ENCODE measurements around the genes RAB33A and PABIR3.

GRCh38 chrX:125154767-125155200 lies 164.9 kb upstream of the TEX13C start:
- PRO-cap, result no peak
- RAMPAGE, long total RNA, 2 experiments, result no peak in any of the 2 experiments

DNA sequence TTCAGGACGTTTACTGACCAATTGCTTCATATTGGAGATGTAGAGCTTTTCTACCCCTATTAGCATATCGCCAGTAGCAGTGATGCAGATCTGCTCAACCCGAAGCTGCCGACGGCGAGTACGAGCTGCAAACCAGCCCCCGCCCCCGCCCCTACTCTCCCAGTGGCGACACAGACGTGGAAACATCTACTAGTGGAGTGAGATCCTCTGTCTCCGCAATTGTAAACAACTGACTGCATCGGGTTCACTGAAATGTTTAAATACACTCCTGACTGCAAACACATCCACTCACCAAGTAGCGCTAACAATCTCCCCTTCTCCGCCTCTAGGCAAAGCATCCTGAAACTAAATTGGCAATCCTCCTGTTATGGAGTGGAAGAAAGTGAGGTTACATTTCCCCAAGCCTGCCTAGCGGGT lies 117.2 kb upstream of the TEX13C start:
- PRO-cap, result no peak
- RAMPAGE, long total RNA, 2 experiments, result no peak in any of the 2 experiments

DNA sequence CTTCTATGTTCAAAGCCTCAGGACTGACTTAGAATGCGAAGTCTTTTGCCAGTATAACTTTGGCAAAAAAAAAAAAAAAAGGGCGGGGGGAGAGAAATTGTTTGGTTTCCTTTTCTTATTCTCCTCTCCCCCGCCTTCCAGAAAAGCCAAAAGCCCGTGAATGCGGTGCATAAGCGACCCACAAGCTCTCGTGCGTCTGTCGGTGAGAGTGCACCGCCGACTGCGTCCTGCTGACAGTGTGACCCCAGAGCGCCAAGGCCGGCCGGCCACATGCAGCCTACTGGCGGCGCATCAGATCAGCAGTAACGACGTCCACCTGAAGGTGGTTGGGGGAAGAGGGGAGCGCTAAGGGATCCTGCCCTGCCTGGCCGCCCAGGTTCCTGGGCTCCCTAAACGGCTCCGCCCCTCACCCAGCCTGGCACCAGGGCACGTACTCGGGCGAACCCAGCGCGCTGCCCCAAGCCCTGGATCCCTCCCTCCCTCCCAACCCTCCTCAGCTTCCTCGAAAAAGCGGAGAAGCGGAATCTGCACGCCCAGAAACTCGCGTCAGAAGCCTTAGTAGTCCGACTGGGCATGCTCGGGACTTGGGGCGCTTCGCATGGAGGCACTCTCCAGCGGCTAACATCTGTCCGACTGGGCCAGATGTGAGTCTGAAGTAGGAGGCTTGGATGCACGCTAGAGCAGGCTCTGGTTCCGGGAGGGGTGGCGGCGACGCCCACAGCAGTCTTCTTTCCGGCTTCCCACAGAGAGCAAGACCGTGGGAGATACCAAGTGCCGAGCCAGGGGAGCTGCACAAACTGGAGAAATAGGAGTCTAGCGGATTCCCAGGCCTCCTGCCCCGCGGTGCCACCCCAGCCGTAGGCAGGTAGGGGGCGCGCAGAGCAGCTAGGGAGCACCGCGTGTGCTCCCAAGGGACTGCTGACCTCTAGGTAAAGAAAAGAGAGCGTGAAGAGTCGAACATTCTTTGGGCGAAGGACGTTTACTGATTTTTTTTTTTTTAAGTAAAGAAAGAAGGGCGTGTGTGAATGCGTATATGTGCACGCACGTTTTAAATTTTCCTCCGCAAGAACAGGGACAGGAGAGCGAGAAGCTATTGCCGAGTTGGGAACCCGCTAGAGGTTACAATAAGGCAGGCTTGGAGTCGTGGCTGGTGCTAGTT lies 114.4 kb upstream of the TEX13C start:
- PRO-cap, result unidirectional peak, minus-strand start at position 391 of the sequence
- RAMPAGE, long total RNA, 2 experiments, result no peak in any of the 2 experiments

DNA sequence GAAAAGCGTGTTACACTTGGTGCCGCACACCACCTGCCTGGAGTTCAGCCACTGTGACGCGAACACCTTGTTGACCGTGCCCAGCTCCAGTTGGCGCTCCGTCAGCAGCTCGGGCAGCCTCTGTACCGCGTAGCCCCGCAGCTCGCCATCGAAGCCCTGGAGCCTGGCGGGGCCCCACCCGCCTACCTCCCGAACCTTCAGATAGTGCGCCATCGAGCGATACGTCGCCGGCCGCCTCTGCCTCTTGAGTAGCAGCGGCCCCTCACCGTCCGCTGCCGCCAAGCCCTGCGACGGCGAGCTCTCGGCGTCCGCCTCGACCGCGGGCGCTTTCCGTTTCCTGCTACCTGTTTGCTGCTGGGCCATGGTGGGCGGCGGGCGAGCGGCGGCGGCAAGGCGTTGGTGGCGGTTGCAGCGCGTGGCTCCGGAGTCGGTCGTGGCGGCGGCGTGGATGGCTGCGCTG lies 338 bp downstream of the DCAF12L1 start:
- PRO-cap, result no peak
- RAMPAGE, long total RNA, 2 experiments, result no peak in any of the 2 experiments

DNA sequence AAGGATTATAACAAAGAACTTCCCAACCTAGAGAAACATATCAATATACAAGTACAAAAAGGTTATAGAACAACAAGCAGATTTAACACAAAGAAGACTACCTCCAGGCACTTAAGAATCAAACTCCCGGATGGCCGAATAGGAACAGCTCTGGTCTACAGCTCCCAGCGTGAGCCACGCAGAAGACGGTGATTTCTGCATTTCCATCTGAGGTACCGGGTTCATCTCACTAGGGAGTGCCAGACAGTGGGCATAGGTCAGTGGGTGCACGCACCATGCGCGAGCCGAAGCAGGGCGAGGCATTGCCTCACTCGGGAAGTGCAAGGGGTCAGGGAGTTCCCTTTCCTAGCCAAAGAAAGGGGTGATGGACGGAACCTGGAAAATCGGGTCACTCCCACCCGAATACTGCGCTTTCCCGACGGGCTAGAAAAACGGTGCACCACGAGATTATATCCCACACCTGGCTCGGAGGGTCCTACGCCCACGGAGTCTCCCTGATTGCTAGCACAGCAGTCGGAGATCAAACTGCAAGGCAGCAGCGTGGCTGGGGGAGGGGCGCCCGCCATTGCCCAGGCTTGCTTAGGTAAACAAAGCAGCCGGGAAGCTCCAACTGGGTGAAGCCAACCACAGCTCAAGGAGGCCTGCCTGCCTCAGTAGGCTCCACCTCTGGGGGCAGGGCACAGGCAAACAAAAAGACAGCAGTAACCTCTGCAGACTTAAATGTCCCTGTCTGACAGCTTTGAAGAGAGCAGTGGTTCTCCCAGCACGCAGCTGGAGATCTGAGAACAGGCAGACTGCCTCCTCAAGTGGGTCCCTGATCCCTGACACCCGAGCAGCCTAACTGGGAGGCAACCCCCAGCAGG lies 186.1 kb downstream of the SMARCA1 start:
- PRO-cap, result no peak
- RAMPAGE, long total RNA, 2 experiments, result no peak in any of the 2 experiments

DNA sequence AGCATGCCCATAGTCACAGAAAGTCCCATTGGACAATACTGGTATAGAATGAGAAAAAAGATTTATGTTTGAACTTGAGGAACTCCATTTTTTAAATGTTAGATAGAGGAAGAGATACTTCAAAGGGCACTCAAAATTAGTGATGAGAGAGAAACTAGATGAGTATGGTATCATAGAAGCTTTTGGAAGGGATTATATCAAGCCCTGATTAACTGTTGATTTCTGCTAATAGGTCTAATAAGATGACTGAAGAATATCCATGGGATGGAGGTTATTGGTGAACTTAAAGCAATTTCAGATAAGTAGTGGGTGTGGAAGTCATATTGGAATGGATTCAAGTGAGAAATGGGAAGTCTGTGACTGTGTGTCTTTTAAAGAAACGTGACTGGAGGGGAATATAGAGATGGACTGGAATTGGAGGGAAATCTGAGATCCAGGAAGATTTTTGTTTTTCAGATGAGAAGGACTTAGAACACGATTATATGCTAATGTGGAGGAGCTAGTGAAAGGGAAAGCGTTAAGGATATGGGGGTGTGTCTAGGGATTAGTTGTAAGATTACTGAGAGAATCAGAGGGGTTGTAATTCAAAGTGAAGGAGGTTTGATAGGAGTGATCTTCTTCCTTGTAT lies 13.1 kb downstream of the OCRL start:
- PRO-cap, result no peak
- RAMPAGE, long total RNA, 2 experiments, result start-site peak on the plus strand in 1 of 2 experiments, centred at position 383 of the sequence, 9 reads per replicate

DNA sequence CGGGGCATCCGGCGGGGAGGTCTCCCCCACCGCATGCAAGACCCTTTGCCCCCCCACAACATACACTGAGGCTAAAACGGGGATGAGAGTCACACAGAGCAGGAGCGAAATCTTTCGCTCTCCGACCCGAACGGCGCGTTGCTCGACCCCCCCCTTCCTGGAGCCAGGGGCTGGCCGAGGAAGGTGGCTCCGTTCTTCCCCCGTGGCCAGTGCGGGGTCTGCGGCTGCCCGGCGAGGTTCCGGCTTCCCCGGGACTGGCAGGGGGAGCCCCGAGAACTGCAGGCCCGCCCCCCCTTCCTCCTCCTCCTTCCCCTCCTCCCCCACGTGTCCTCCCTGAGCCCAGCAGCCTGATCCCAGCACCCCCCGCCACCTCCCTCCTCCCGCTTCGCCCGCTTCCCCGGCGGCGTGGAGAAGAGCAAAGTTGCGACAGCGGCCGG lies 2.5 kb upstream of the BCORL1 start:
- PRO-cap, result no peak
- RAMPAGE, long total RNA, 2 experiments, result no peak in any of the 2 experiments

DNA sequence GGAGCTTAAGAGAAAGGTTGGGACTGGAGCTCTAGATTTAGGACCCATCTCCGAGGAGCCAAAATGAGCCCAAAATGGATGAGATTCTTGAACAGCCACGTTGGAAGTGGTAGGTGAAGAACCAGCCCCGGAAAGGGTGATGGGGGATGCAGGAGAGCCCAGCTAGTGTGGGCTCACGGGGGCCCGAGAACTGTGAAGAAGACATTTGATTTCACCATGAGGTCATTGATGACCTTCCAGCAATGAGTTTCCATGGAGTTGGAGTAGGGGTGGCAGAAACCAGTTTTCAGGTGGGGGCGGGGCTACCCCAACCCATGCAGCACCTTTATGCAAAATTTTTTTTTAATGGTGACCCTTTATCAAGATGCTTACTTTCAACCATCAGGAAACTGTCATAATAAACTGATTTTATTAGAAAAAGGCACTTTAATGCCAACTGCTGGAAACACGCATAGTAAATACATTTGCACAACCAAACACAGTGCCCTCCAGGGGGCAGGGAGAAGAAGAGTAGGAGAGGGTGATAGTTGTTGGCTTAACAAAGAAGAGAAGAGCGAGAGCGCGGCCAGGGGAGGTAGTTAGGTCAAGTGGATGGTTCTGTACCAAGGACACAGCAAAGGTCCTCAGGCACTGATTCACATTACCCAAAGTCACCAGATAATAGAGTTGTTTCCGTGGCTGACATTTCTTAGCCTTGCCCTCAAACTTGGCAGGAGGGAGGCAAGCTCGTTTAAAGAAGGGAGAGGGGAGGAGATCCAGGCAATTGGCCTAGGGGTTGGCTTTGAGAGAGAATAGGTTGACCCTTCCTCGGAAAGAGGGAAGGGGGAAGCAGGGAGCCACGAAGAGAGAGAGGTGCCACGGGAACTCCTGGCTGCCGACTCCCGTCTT lies 45.5 kb downstream of the ELF4 start:
- PRO-cap, result no peak
- RAMPAGE, long total RNA, 2 experiments, result no peak in any of the 2 experiments

- PRO-cap, result no peak
- RAMPAGE, long total RNA, 2 experiments, result no peak in any of the 2 experiments
Observed at GRCh38 chrX:130144600-130145151, 21.0 kb downstream of the AIFM1 start.

- PRO-cap, result unidirectional peak, plus-strand start at chrX:130171733
- RAMPAGE, long total RNA, 2 experiments, result no peak in any of the 2 experiments
Observed at GRCh38 chrX:130171574-130172098, at the start of gene RAB33A. RAB33A (plus strand) TSS chrX:130171962.

GRCh38 chrX:130173108-130173872 lies 1.5 kb downstream of the RAB33A start:
- PRO-cap, result unidirectional peak, minus-strand start at chrX:130173361
- RAMPAGE, long total RNA, 2 experiments, result no peak in any of the 2 experiments

DNA sequence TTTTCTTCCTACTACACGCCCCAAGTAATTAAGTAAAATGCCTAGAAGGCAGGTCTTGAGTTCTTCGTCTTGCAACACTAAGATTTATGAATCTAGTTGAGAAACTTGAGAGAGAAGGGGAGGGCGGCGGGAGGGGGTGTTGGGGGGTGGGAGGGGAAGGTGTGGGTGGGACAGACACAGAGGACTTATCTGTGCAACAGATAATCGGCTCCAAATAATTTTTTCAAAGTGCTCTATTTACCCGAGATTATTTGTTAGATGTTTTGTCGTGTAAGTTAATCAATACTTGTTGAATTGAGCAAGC lies 2.9 kb downstream of the RAP2C start:
- PRO-cap, result no peak
- RAMPAGE, long total RNA, 2 experiments, result no peak in any of the 2 experiments

GRCh38 chrX:132413511-132414016 lies 75.3 kb downstream of the MBNL3 start:
- PRO-cap, result no peak
- RAMPAGE, long total RNA, 2 experiments, result no peak in any of the 2 experiments

DNA sequence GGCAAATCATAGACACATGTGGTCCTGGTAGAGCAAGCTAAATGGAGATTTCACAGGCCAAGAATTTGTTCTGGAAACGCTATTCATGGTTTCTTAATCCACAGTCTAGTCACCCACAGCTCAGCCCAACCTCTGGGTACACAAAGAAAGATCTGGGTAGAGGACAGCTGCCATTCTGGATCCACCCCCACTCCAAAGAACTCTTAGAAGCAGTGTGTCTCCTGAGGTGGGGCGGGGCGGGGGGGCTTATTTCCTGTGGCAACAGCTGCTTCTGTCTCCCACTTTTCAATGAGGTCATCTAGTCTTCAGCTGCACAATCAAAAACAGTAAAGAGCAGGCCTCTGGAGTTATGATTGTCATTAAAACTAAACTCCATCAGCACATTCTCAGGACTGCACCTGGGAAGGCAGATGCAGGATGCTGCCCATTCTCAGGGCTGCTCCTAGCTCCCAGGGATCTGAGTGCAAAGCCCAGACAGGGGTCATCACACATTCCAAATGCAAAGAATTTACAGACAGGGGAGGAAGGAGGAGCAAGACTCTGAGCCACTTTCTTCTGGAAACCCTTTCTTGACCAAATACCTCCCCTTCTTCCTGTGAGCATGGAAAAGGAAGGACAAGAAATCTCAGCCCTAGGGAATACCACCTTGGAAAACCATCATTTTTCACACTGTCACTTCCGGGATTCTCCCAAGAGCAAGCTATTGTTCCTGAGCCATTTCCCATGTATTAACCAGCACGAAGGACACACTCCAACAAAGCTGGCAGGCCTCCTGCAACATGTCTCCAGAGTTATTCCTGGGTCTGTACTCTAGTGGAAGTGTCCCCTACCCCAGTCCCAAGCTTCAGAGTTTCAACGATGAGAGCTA lies 207.2 kb downstream of the HS6ST2 start:
- PRO-cap, result no peak
- RAMPAGE, long total RNA, 2 experiments, result no peak in any of the 2 experiments

GRCh38 chrX:132956944-132957666 lies 1.3 kb downstream of the HS6ST2 start:
- PRO-cap, result bidirectional peak, plus-strand start at chrX:132957524, minus-strand start at chrX:132957499
- RAMPAGE, long total RNA, 2 experiments, result start-site peak on the minus strand in 1 of 2 experiments, at chrX:132956553-132957523 at its widest, 11 reads per replicate

DNA sequence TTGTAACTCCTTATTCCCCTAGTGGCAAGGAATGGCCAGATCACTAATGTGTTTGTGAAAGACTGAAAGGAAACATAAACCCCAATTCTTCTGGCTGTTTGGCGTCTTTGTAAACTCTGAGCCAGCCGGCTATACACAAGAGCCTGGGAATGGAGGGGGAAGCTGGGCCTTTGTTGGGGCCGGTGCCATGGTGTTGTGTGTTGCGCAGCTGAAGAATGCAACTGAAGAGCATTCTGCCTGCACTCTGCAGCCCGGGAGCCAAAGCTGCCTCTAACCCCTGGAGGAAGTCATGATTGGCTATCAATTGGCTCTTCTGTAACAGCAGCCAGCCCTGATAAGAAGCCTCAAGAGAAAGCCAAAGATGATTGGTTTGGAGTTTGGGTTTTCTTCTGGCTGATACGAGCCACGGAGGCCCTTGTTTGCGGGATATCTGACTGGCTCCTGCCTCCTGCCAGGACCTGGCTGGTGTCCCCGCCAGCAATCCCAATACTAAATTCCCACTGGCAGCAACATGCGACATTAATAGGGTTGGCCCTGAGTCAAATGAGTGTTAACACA lies 89.8 kb upstream of the TFDP3 start:
- PRO-cap, result no peak
- RAMPAGE, long total RNA, 2 experiments, result no peak in any of the 2 experiments

- PRO-cap, result no peak
- RAMPAGE, long total RNA, 2 experiments, result no peak in any of the 2 experiments
Observed at GRCh38 chrX:133414792-133415016, 585 bp downstream of the GPC4 start.

DNA sequence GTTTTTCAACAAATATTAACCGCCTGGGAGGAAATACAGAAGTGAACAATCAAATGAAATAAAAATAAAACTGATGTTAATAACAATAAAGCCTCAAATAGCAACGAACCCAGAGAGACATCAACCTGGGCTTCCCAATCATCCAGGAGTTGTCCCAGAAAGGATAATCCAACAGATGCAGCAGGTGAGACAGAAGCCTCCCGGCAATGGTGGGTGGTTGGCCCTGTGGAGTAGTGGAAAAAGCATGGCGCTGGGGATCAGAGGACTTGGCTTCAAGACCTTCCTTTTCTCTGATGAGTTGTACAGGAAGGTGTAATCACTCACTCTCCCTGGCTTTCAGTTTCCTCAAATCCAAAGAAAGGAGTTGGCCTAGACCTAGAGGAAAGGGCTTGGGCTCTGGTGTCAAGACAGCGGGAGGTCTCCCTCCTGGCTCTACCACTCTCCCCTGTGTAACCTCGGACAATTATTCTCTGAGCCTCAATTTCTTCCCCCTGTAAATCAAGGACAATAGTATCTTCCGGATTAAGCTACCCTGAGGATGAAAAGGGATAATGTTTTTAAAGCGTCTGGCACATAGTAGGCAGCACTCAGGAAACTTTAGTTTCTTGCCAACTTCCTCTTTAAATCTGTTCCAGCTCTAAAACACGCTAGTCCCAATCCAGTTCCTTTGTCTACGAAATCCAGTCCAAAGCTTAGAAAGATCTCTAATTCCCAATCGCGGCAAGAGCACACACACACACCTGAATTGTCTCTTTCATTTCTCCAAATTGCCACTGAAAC lies 29.7 kb upstream of the GPC4 start:
- PRO-cap, result unidirectional peak, plus-strand start at position 707 of the sequence
- RAMPAGE, long total RNA, 2 experiments, result no peak in any of the 2 experiments

DNA sequence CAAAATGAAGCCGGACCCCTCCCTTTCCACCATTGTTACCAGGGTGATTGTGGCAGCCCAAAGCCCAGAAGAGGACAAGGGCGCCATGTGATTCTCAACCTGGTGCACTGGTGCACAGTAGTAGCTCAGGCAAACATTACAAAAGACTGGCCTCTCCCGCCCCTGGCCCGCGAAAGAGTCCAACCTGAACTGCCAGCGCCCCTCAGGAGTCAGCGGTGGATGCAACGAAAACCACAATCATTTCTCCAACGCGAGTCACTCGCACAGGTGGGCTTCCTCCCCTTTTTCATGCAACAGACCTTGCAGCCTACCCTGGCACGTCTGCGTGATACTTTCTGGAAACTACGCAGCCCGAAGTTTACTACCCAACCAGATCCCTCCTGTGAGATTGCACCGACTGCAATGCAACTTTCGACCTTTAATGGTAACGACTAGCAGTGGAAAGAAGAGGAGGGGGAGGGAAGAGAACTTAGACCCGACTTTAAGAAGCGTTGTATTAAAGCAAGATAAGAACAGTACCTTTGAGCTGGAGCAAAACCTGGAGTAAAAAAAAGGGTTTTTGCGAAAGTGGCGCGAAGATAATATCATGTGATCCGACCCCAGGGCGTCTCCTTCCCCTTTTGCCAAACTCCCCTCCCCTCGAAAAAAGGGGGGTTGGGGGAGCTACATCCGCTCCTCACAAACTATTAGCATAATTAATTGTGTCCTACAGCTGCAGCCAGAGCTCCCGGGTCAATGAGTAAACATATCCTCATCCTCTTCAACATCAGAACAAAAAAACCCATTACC lies 63.3 kb upstream of the CCDC160 start:
- PRO-cap, result no peak
- RAMPAGE, long total RNA, 2 experiments, result no peak in any of the 2 experiments

DNA sequence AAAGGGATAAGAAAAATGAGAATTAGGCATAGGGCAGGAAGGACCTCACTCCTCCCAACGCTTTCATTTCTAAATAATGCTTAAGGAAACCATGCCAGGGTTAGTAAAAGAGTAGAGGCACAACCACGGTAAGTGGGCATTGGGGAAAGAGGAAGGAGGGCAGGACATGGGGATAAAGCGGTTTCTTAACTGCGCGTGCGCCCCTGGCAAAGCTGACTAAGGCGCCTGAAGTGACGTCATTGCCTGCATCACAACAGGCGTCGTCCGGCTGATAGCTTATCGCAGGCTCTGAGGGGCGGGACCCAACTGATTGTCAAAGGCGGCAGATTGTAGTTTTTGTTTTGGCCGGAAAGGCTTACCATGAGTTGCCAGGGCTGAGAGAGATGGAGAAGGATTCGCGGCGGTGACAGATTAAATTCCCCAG lies at the start of gene PABIR3:
Gene PABIR3, plus strand, starts transcription at position 339 of the 424 bp plus-strand sequence.
- PRO-cap, result bidirectional peak, plus-strand start at position 344 of the sequence, minus-strand start at position 184 of the sequence
- RAMPAGE, long total RNA, 2 experiments, result start-site peak on the plus strand in 1 of 2 experiments, centred at position 263 of the sequence, 10 reads per replicate